ENCODE measurements around the gene ORC5.

DNA sequence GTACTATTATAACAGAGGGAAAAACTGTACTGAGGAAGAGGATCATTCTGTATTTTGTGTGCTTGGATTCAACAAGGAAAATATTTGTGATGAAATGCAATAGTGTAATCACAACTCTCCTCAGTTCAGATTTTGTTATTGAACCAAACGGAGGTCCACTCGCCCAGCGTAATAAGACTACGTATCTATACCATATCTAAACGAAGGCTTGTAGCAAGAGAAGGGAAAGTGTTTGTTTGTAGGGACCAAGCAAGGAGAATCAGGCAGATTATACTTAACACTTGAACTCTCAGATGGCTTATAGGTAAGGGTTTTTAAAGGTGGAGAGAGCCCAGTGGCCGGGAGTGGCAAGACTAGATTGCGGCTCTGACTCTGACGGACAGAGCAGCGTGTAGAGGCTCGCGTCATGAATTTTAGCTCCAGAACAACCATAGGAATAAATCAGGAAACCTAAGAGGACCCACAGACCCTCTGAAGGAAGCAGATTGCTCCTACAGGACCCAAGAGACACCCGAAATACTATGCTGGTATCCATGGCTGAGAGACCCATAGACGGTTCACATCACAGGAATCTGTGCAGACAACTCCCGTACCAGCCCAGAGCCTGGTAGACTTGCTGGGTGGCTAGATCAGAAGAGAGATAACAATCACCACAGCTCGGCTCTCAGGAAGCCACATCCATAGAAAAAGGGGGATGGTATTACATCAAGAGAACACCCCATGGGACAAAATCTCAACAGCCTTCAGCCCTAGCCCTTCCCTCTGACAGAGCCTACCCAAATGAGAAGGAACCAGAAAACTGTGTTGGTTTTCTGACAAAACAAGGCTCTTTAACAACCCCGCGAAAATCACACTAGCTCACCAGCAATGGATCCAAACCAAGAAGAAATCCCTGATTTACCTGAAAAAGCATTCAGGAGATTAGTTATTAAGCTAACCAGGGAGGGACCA is 51.0 kb downstream of the FAM185A start:
- RAMPAGE, long total RNA: no peak
- RRBS, 2 experiments: no CpG with 5 or more reads among the region's 17 CpGs
CAGE:
- cytosol, long polyA minus RNA: no peak
- cytosol, long polyA plus RNA: no peak
- long polyA plus RNA: no peak
- nucleolus, long total RNA: no peak
- nucleus, long polyA plus RNA: no peak
- nucleus, long total RNA: no peak

- RAMPAGE, long total RNA: no peak
- RRBS, 2 experiments: no CpG with 5 or more reads among the region's 1 CpG
CAGE:
- cytosol, long polyA minus RNA: no peak
- cytosol, long polyA plus RNA: no peak
- long polyA plus RNA: no peak
- nucleolus, long total RNA: no peak
- nucleus, long polyA plus RNA: no peak
- nucleus, long total RNA: no peak
Observed at GRCh38 chr7:103113178-103113635, 35.7 kb downstream of the NAPEPLD start.

GRCh38 chr7:103149781-103150100 is 842 bp upstream of the NAPEPLD start:
- RAMPAGE, long total RNA: no peak
- RRBS, 2 experiments: no CpG with 5 or more reads among the region's 10 CpGs
CAGE:
- cytosol, long polyA minus RNA: no peak
- cytosol, long polyA plus RNA: no peak
- long polyA plus RNA: no peak
- nucleolus, long total RNA: no peak
- nucleus, long polyA plus RNA: no peak
- nucleus, long total RNA: no peak

- RAMPAGE, long total RNA: start-site peak on the minus strand at chr7:103279983-103280091, 139 and 150 reads in 2 replicates
- RRBS, 2 experiments: under 1% methylated on average over 4 of the region's 27 CpGs
CAGE:
- cytosol, long polyA minus RNA: no peak
- cytosol, long polyA plus RNA: no peak
- long polyA plus RNA: no peak
- nucleolus, long total RNA: no peak
- nucleus, long polyA plus RNA: no peak
- nucleus, long total RNA: no peak
Observed at GRCh38 chr7:103279660-103280184, 17.5 kb upstream of the PMPCB start.

DNA sequence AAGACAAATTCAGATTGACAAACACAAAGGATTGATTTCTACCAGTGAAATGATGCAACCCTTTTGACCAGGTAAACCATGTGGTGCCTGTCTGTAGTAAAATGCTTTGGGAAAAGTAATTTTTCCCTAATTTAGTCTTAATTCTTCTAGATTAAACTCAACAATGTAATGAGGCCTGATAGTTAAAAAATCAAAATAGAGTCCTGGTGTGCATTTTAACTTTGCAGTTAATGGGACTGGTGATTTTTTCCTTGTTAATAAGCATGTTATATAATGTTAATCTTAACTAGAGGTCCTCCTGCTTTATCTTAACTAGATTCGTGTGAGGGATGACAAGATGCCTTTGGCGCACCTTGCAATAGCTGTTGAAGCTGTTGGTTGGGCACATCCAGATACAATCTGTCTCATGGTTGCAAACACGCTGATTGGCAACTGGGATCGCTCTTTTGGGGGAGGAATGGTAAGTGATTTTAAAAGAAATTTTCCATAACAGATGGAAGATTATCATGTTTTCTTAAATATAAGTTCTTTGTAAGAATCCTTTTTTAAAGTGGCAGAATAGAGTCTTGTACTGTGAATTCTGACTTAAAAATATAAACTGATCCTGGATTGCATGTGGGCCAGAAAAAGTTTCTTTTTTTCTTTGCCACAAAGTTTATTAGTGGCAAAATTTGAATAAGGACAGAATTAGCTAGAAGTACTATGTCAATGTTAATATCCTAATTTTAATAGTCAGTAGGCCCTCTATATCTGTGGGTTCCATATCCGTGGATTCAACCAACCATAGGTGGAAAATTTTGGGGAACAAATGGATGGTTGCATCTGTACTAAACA is 11.6 kb downstream of the PMPCB start:
- RAMPAGE, long total RNA: no peak
- RRBS, 2 experiments: no CpG with 5 or more reads among the region's 5 CpGs
CAGE:
- cytosol, long polyA minus RNA: no peak
- cytosol, long polyA plus RNA: no peak
- long polyA plus RNA: no peak
- nucleolus, long total RNA: no peak
- nucleus, long polyA plus RNA: start-site peak on the plus strand centred at position 451 of the sequence, 9 bp wide, 120 and 88 reads in 2 replicates
- nucleus, long total RNA: no peak

- RAMPAGE, long total RNA: start-site peak on the minus strand at chr7:104207976-104208008, 403 and 367 reads in 2 replicates
- RRBS, 2 experiments: under 1 to 1% methylated on average over 13 of the region's 57 CpGs
CAGE:
- cytosol, long polyA minus RNA: start-site peak on the minus strand at chr7:104207975-104208000, 30 reads
- cytosol, long polyA plus RNA: no peak
- long polyA plus RNA: start-site peak on the minus strand at chr7:104207993-104208021, 69 and 71 reads in 2 replicates
- nucleolus, long total RNA: start-site peak on the minus strand at chr7:104207991-104208001, 80 reads
- nucleus, long polyA plus RNA: start-site peak on the minus strand at chr7:104207996-104208015, 134 and 343 reads in 2 replicates
- nucleus, long total RNA: no peak
Observed at GRCh38 chr7:104207379-104208405, at the start of gene ORC5. ORC5 (minus strand) TSS chr7:104208013.

DNA sequence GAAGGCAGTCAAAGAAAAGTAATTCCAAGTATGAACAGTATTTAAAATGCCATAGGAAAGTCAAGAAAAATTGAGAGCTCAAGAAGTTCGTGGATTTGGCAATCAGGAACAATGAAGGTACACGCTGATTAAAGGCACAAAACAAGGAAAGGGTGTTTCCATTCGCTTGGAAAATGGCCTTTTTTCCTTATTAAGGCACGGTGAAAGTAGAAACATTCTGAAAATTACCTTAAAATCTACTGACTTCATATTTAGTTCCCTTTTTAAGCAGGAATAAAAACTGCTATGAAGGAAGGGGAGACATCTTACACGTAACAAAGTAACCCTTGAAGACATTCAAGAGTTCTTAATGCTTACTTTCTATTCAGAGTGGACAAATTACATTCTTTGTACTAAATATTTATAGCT is 3.2 kb upstream of the KMT2E start:
- RAMPAGE, long total RNA: no peak
- RRBS, 2 experiments: no CpG with 5 or more reads among the region's 5 CpGs
CAGE:
- cytosol, long polyA minus RNA: no peak
- cytosol, long polyA plus RNA: no peak
- long polyA plus RNA: no peak
- nucleolus, long total RNA: no peak
- nucleus, long polyA plus RNA: no peak
- nucleus, long total RNA: no peak

DNA sequence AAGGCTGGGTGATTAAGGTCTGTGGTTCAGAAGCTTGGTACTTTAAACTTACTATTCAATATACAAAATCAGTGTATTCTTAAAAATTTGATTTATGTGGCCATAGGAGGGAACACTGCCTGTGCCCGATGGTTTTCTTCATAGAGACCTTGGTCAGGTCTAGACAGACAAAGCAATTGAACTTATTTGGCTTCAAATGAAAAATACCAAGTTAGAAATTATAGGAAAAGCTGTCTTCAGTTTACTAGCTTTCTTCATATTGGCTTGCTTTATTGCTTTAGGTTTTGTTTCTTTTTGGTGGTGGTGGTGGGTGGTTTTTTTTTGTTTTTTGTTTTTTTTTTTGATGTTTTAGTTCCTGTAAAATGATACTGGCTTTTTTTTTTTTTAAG is 3.1 kb downstream of the KMT2E start:
- RAMPAGE, long total RNA: no peak
- RRBS, 2 experiments: no CpG with 5 or more reads among the region's 1 CpG
CAGE:
- cytosol, long polyA minus RNA: no peak
- cytosol, long polyA plus RNA: no peak
- long polyA plus RNA: no peak
- nucleolus, long total RNA: no peak
- nucleus, long polyA plus RNA: no peak
- nucleus, long total RNA: no peak

DNA sequence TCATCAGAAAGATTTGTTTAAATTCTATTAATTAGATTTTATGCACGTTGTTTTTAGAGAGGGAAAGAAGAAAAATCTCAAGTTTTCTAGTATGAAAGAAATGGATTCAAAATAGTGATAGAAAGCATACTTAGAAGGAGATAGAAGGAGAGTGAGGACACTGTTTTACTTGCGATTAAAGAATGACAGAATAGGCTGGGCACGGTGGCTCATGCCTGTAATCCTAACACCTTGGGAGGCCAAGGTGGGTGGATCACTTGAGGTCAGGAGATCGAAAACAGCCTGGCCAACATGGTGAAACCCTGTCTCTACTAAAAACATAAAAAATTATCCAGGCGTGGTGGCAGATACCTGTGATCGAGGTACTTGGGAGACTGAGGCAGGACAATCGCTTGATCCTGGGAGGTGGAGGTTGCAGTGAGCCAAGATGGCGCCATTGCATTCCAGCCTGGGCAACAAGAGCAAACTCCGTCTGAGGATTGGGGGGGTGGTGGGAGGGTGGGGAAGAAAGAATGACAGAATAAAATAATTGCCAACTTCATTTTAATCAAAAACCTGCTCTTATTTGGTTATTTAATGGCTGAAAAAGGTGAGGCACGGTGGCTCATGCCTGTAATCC is 17.0 kb downstream of the KMT2E start:
- RAMPAGE, long total RNA: no peak
- RRBS, 2 experiments: no CpG with 5 or more reads among the region's 10 CpGs
CAGE:
- cytosol, long polyA minus RNA: no peak
- cytosol, long polyA plus RNA: no peak
- long polyA plus RNA: no peak
- nucleolus, long total RNA: no peak
- nucleus, long polyA plus RNA: no peak
- nucleus, long total RNA: no peak

DNA sequence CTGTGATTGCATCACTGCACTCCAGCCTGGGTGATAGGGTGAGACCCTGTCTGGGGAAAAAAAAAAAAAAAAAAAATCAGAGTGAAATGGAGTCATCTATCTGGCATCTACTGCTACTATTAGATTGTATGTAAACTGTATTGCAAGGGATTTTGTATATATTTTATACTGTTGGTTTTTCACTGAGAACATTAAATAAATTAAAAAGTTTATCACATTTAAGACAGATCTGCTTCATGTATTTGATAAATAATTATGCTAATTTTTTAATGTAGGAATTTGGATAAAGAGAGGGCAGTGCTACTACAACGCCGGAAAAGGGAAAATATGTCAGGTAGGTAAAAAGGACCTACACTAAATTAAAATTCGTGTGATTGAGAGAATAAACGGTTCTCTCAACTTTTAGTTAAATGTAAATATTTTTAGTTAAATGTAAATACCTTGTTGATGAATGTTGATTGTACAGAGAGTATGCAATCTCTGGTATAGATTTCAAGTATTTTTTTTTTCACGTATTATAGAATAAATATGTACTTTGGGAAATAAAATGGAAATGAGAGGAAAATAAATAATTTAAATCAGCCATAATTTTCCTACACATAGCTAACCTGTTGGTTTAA is 59.4 kb downstream of the KMT2E start:
- RAMPAGE, long total RNA: no peak
- RRBS, 2 experiments: no CpG with 5 or more reads among the region's 5 CpGs
CAGE:
- cytosol, long polyA minus RNA: no peak
- cytosol, long polyA plus RNA: no peak
- long polyA plus RNA: no peak
- nucleolus, long total RNA: no peak
- nucleus, long polyA plus RNA: no peak
- nucleus, long total RNA: no peak

DNA sequence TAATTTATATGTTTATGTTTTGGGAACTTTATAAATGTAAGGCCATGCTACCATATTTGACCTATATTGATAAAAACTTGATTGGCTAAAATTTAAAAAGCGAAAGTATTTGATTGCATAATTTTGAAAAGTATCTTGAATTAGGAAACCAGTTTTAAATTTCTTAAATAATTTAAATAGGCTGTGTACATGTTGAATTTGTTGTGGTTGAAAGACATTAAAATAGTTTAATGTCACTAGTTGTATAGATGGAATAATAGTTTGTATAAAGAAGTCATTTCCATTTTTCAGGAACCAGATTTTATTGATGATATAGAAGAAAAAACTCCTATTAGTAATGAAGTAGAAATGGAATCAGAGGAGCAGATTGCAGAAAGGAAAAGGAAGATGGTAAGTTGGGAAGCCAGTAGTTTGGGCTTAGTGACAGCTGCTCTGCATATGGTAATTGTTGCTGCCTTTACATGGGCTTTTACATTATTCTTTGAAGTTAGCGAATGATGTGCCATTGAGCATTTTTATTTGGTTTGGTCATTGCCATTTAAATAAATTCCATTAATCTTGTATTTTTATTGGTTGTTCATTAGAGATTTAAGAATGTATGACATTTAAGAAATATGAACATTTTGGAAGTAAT is 77.0 kb downstream of the KMT2E start:
- RAMPAGE, long total RNA: no peak
- RRBS, 2 experiments: no CpG with 5 or more reads among the region's 2 CpGs
CAGE:
- cytosol, long polyA minus RNA: no peak
- cytosol, long polyA plus RNA: no peak
- long polyA plus RNA: no peak
- nucleolus, long total RNA: no peak
- nucleus, long polyA plus RNA: no peak
- nucleus, long total RNA: no peak

- RAMPAGE, long total RNA: no peak
- RRBS, 2 experiments: no CpG with 5 or more reads among the region's 2 CpGs
CAGE:
- cytosol, long polyA minus RNA: no peak
- cytosol, long polyA plus RNA: no peak
- long polyA plus RNA: no peak
- nucleolus, long total RNA: no peak
- nucleus, long polyA plus RNA: no peak
- nucleus, long total RNA: no peak
Observed at GRCh38 chr7:105499039-105500036, 22.7 kb downstream of the PUS7 start.

DNA sequence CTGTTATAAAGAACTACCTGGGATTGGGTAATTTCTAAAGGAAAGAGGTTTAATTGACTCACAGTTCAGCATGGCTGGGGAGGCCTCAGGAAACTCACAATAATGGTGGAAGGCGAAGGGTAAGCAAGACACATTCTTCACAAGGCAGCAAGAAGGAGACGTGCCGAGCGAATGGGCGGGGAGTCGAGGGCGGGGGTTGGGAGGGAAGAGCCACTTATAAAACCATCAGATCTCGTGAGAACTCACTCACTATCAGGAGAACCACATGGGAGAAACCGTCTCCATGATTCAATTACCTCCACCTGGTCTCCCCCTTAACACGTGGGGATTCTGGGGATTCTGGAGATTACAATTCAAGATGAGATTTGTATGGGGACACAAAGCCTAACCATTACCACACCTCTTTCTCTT is 19.4 kb upstream of the EFCAB10 start:
- RAMPAGE, long total RNA: no peak
- RRBS, 2 experiments: no CpG with 5 or more reads among the region's 10 CpGs
CAGE:
- cytosol, long polyA minus RNA: no peak
- cytosol, long polyA plus RNA: no peak
- long polyA plus RNA: no peak
- nucleolus, long total RNA: no peak
- nucleus, long polyA plus RNA: no peak
- nucleus, long total RNA: no peak

- RAMPAGE, long total RNA: no peak
- RRBS, 2 experiments: 79% methylated on average over 2 of the region's 9 CpGs; no CpG with 5 or more reads in 1 of the 2 experiments
CAGE:
- cytosol, long polyA minus RNA: no peak
- cytosol, long polyA plus RNA: no peak
- long polyA plus RNA: no peak
- nucleolus, long total RNA: no peak
- nucleus, long polyA plus RNA: no peak
- nucleus, long total RNA: no peak
Observed at GRCh38 chr7:105638096-105638666, 56.9 kb upstream of the EFCAB10 start.

DNA sequence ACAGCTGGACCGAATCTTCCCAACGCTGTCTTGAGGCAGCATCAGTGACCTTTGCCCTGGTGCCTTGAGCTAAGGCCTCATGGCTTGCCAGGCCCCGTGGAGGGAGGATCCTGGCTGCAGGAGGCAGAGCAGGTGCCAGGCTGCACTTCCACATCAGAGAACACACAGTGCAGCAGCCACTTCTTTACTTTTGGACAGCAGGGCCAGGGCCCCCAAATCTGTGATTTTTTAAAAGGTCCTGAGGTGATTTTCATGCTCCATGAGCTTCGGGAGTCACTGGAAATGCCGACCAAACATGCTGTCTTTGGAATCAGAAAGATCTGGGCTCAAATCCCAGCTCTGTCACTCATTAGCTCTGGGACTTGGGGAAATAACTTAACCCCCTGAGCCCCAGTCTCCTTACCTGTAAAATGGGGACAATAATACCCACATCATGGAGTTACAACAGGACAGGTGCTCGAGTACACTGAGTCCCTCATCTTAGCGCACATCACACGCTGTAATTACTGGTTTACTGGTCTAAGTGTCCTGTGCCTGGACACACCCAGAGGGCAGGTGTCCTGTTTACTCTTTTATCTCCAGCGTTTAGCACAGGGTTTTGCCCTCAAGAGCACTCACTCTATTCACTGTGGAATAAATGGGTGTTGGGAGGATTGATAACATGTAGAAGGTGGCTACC is 95.8 kb upstream of the EFCAB10 start:
- RAMPAGE, long total RNA: no peak
- RRBS, 2 experiments: no CpG with 5 or more reads among the region's 9 CpGs
CAGE:
- cytosol, long polyA minus RNA: no peak
- cytosol, long polyA plus RNA: no peak
- long polyA plus RNA: no peak
- nucleolus, long total RNA: no peak
- nucleus, long polyA plus RNA: no peak
- nucleus, long total RNA: no peak

- RAMPAGE, long total RNA: no peak
- RRBS, 2 experiments: 77 to 91% methylated on average over 2 of the region's 12 CpGs
CAGE:
- cytosol, long polyA minus RNA: no peak
- cytosol, long polyA plus RNA: no peak
- long polyA plus RNA: no peak
- nucleolus, long total RNA: no peak
- nucleus, long polyA plus RNA: no peak
- nucleus, long total RNA: no peak
Observed at GRCh38 chr7:105689073-105689805, 107.9 kb upstream of the EFCAB10 start.

- RAMPAGE, long total RNA: no peak
- RRBS, 2 experiments: no CpG with 5 or more reads among the region's 7 CpGs
CAGE:
- cytosol, long polyA minus RNA: no peak
- cytosol, long polyA plus RNA: no peak
- long polyA plus RNA: start-site peak on the plus strand at chr7:105807601-105807652, 10 and 11 reads in 2 replicates
- nucleolus, long total RNA: no peak
- nucleus, long polyA plus RNA: no peak
- nucleus, long total RNA: no peak
Observed at GRCh38 chr7:105807449-105808051, 68.8 kb downstream of the ATXN7L1 start.

- RAMPAGE, long total RNA: no peak
- RRBS, 2 experiments: no CpG with 5 or more reads among the region's 7 CpGs
CAGE:
- cytosol, long polyA minus RNA: no peak
- cytosol, long polyA plus RNA: no peak
- long polyA plus RNA: no peak
- nucleolus, long total RNA: no peak
- nucleus, long polyA plus RNA: no peak
- nucleus, long total RNA: no peak
Observed at GRCh38 chr7:105894493-105895378, 18.3 kb upstream of the ATXN7L1 start.

DNA sequence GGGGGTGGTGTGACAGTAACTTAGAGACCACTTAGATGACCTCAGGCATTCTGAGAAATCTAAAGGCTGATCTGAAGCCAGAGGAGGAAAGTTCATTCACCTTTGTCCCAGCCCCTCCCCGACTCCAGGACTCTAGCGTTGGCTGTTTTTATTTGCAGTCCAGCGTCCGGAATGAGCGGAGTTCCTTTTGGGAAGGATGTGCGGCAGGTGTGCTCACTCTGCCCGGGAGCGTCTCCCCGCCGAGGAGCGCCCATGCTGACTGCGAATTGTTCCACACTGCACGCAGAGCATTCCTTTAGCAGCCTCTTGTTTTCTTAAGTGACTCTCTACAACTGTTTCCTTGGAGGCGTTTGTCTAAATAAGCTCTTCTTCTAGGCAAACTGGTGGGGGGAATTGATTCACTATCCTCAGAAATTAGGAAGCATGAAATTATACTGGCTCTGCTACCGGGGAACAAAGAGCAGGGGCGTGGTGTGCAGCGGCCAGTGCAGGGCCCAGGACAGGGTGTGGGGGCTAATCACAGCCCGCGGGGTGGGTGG is 46.3 kb downstream of the SYPL1 start:
- RAMPAGE, long total RNA: no peak
- RRBS, 2 experiments: 97 to 98% methylated on average over 4 of the region's 19 CpGs
CAGE:
- cytosol, long polyA minus RNA: no peak
- cytosol, long polyA plus RNA: no peak
- long polyA plus RNA: no peak
- nucleolus, long total RNA: no peak
- nucleus, long polyA plus RNA: no peak
- nucleus, long total RNA: no peak

GRCh38 chr7:106111196-106111498 is 965 bp downstream of the SYPL1 start:
- RAMPAGE, long total RNA: no peak
- RRBS, 2 experiments: no CpG with 5 or more reads among the region's 6 CpGs
CAGE:
- cytosol, long polyA minus RNA: no peak
- cytosol, long polyA plus RNA: no peak
- long polyA plus RNA: no peak
- nucleolus, long total RNA: no peak
- nucleus, long polyA plus RNA: no peak
- nucleus, long total RNA: no peak

All from GM12878 (cell line).